Foreskin keratinocyte (primary cell): ENCODE data around the genes RGS7, EXO1, BECN2 and MAP1LC3C.

DNA sequence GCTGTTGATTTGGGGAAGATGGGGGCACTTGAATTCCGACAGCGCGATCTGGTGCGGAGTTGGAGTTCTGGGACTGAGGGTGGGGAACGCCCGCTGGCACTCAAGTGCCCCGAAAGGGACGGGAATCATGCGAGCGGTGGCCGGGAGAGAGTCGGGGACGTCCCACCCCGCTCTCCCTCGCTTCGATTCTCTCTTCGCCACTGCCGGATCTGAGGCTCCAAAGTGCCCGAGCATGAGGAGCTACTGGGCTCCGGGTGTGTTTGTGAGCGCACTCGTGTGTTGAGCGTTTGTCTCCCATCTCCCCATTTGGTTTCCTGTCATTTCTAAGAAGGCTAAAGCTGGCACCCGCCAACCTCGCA is 1.0 kb downstream of the CHRM3 start:
- RAMPAGE, total RNA = no peak

DNA sequence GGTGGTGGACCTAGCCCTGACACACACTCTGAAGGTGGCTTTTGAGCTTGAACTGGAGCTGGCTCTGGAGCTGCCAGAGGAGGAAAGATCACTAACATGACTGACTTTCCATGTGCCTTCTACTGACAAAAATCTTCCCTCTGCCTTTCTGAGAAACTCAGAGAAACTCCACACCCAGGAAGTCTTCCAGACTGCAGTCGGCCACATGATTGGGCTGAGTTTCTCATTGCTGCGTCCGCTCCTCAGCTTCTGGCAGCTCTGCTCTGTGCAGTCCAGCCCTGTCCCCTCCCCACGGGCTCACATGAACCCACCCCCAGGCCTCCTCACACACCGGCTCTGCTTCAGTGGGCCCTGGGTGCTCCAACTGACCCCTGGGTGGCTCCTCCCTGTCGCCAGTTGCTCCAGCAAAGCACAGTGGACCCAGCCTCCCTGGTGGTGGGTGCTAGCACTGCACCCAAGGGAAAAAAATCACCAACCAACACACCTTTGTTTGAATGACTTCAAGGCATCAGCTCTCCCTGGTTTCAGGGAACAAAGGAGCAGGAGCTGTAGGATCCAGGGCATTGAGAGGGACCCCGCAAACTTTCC is 138.8 kb upstream of the FMN2 start:
- RAMPAGE, total RNA = no peak

DNA sequence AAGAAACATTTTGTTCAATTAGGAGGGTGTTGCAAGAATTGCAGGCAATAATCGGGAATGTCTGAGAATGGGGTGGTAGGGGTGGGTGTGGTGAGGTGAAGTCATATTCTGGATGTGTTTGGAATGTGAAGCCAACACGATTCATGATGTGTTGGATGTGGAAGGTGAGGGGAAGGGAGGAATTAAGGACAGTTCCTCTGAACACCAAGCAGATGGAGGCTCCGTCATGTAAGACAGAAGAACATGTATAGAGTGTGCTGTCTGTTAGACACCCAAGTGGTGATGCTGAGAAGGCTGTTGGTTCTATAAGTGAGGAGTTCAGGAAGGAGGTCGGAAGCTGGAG is 193.4 kb downstream of the FMN2 start:
- RAMPAGE, total RNA = no peak

DNA sequence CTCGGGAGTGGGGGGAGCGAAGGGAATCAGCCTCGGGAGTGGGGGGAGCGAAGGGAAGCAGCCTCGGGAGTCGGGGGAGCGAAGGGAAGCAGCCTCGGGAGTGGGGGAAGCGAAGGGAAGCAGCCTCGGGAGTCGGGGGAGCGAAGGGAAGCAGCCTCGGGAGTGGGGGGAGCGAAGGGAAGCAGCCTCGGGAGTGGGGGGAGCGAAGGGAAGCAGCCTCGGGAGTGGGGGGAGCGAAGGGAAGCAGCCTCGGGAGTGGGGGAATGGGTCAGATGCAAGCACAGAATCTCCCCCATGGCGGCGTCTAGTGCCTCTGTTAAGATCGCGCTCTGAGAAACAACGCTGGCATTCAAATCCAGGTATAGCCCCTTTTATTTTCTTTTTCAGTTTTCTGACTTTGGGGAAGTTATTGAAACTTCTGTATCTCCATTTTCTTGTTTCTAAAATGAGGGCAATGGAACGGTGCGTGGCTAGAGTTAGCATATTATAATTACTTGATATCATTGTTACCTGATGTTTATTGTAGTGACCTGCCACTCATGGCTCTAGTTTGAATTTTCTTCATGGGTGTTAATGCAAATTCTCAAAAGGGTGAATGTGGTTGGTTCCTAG is 205.7 kb downstream of the GREM2 start:
- RAMPAGE, total RNA = no peak

GRCh38 chr1:240562097-240562513 is 49.9 kb downstream of the GREM2 start:
- RAMPAGE, total RNA = no peak

- RAMPAGE, total RNA = no peak
Measured at GRCh38 chr1:240596556-240596939, 15.4 kb downstream of the GREM2 start.

DNA sequence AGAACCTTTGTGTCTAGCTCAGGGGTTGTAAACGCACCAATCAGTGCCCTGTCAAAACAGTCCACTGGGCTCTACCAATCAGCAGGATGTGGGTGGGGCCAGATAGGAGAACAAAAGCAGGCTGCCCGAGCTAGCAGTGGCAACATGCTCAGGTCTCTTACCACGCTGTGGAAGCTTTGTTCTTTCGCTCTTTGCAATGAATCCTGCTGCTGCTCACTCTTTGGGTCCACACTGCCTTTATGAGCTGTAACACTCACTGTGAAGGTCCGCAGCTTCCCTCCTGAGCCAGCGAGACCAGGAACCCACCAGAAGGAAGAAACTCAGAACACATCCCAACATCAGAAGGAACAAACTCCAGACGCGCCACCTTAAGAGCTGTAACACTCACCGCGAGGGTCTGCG is 151.3 kb upstream of the GREM2 start:
- RAMPAGE, total RNA = no peak

DNA sequence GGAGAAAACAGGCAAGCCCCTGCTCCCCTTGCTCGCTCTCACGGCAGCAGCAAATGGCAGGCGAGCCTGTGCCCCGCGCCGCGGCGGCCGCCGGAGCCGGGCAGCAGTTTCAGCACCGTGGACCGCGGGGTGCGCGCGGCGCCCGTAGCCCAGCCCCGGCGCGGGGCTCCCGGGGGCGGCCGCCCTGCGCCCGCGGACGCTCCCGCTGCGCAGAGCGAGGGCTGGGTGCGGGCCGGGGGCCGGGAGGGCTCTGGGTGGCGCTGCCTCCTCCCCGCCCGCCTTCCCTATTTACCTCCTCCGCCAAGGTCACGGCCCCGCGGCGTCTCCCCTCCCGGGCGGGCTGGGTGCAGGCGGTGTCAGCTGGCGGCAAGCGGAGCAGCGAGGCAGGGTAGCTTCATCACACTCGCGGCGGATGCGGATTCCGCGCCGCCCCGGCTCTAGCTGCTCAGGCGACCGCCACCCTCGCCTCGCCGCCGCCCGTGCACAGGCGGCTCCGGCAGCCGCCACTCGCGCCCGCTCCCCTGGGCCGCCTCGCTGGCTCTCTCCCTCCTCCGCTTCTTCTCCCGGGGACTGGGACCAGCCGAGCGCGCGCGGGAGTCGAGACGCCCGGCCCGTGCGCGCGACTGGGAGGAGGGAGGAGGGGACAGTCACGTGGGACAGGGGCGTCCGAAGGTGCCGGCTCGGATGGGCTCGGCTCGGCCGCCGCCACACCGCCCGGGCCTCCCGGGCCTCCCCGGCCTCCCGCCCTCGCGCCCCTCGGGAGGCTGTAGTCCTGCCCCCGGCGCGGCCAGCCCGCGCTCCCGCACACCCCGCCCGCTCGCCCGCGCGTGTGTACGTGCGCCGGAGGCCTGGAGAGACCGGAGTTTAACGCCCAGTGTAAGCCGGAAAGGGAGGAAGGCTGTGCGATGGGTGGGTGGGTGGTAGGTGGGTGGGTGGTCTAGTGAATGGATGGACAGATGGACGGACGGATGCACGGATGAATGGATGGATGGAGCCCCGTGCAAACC is at the start of gene RGS7:
RGS7 (minus strand) TSS at position 599 of the 1,007 bp plus-strand sequence.
- RAMPAGE, total RNA = no peak

- RAMPAGE, total RNA = no peak
Measured at GRCh38 chr1:241593084-241593846, 46.9 kb downstream of the CHML start.

GRCh38 chr1:241631236-241632336 is 8.6 kb downstream of the CHML start:
- RAMPAGE, total RNA = no peak

- RAMPAGE, total RNA = start-site peak on the plus strand at chr1:241848166-241848224, 111 and 47 reads in 2 replicates
Measured at GRCh38 chr1:241847687-241848434, at the start of gene EXO1. Gene EXO1, plus strand, starts transcription at chr1:241848204.

DNA sequence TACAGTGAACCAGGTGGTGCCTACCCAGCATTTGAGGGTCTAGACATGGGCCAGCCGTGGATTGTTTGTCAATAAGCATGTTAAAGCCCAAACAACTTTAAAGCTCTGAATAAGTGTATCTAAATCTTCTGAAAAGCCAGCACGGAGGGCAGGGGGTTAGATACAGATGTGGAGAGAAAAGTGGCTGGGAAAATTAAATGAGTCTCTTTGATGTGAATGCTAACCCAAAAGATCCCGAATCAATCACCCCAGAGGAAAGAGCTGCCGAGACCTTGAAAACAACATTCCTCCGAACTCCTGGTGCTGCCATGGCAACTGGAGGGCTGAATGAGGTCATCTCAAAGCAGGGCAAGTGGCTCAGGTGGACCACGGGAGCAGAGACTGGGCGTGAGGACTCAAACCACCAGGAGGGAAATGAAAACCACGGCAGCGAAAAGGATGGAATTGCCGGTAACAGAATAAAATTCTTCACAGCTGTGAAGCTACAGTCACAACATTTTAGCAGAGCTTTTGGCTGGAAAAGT is 23.5 kb upstream of the BECN2 start:
- RAMPAGE, total RNA = no peak

GRCh38 chr1:241957725-241958018 is at the start of gene BECN2:
Gene BECN2, plus strand, starts transcription at chr1:241957767.
- RAMPAGE, total RNA = no peak

DNA sequence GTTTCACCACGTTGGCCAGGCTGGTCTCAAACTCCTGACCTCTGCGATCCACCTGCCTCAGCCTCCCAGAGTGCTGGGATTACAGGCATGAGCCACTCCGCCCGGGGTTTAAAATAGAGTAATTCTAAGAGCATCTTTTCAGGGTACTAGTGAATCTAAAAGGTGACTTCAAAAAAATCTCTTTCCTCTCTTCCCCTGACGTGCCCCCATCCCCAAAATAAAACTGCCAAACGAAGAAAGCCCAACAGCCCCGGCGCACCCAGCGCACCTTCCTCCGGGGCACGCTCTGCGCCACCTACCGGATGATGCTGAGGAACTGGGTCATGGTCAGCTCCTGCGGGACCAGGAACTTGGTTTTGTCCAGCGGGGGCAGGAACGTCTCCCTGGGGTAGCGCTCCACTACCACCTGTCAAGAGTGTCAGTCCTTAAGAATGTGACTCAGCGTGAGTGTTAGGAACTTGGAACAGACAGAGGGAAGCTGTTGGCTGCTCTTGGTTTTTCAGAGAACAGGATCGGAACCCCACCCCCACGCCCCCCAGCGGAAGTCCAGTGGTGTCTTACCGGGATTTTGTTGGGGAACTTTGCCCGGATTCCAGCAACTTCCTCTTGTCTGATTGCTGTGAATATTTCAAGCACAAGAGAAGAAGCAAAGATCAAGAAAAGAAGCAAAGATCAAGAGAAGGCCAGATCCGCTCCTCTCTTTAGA is 530 bp downstream of the MAP1LC3C start:
- RAMPAGE, total RNA = no peak

DNA sequence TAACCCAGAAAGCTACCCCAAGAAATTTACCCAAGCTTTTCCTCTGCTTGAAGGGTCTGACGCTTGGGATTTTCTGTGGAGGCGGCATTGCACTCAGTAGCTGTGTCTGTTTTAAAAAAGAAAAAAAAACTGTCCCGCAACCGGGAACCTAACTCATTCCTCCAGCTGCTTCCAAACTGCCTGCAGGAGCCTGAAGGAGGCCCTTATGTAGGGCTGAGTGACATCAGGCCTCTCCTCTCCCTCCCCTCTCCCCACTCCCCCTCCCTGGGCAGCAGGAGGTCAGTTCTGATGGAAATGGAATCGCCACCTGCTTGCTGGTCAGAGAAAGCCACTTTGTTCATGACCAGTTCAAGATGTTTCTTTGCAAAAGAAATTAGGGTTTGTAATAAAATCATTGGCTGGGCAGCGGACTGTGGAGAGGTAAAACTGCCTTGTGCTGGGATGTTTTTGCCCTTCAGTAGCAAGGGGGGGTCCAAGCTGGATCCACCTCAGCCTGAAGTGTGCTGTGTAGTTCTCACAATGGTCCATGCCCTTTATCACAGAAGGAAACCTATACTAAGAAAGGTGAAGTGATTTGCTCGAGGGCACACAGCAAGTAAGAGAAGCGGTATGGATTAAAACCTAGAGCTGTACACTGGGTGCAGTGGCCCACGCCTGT is at the start of gene MAP1LC3C:
MAP1LC3C (minus strand) TSS at position 178 of the 658 bp plus-strand sequence.
- RAMPAGE, total RNA = no peak

DNA sequence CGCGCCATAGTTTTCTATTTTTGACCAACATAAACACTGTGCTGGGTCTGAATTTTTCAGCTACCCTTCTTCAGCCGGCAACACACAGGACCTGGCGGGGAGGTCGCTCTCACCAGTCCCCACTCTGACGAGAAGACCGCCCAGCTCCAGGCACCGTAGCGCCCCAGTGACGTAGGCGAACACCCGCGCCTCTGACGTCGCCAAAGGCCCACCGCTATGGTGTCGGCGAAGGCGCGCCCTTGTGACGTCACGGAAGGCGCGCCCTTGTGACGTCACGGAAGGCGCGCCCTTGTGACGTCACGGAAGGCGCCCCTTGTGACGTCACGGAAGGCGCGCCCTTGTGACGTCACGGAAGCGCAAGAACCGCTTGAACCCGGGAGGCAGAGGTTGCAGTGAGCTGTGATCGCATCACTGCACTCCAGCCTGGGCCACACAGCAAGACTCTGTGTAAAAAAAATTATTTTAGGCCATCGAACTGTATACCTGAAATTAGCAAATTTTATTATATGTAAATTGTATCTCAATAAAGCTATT is 153.5 kb downstream of the CEP170 start:
- RAMPAGE, total RNA = no peak

DNA sequence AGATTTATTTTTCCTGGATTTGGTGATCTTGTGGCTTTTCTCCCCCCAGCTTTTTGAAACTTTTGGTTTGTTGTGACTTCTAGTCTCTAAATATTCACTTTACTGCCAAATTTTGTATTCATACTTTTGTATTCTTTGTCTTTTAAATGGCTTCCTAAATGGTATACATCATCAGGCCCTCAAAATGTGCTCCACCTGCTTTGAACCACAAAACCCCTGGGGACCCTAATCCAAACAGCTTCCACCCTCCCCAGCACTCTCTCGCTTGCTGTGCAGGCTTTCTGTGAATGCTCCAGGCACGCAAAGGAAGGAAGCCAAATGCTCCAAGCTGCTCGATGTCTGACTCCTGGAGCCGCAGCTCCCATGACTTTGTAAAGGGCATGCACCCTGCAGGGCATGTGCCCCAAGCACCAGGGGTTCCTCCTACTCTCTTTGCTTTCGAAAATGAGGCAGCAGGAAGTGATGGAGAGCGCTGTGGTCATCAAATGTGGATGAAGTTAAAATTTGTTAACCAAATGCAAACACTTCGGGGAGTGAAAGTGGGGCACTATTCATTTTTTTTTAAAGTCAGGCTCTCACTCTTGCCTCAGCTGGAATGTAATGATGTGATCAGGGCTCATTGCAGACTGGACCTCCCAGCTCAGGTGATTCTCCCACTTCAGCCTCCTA is 141.0 kb downstream of the CEP170 start:
- RAMPAGE, total RNA = no peak

DNA sequence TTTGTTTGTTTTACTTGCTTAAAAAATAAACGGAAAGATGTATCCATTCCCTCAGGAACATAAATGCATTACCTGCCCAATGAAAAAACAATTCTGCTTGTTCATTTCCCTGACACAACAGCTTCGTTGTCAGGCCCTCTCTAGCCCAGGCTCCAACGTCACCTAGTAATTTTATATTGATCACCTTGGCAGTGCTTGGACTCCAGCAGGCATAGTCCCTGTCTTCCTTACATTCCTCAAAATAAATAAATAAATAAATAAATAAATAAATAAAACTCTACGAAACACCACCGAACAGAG is 1.2 kb downstream of the CEP170 start:
- RAMPAGE, total RNA = no peak

GRCh38 chr1:243267721-243268365 is 12.0 kb downstream of the SDCCAG8 start:
- RAMPAGE, total RNA = no peak

- RAMPAGE, total RNA = no peak
Measured at GRCh38 chr1:243294167-243295213, 38.6 kb downstream of the SDCCAG8 start.